Sigmoid colon (tissue), 4 donors: ENCODE results near the genes FERMT1, PAK5, MKKS and SLX4IP.

- PRO-cap: no peak
- RAMPAGE, long total RNA, 4 experiments: no peak in any of the 4 experiments
Observed at GRCh38 chr20:5753258-5753953, 3.2 kb downstream of the SHLD1 start.

GRCh38 chr20:5765906-5766814, 16.0 kb downstream of the SHLD1 start:
- PRO-cap: no peak
- RAMPAGE, long total RNA, 4 experiments: no peak in any of the 4 experiments

DNA sequence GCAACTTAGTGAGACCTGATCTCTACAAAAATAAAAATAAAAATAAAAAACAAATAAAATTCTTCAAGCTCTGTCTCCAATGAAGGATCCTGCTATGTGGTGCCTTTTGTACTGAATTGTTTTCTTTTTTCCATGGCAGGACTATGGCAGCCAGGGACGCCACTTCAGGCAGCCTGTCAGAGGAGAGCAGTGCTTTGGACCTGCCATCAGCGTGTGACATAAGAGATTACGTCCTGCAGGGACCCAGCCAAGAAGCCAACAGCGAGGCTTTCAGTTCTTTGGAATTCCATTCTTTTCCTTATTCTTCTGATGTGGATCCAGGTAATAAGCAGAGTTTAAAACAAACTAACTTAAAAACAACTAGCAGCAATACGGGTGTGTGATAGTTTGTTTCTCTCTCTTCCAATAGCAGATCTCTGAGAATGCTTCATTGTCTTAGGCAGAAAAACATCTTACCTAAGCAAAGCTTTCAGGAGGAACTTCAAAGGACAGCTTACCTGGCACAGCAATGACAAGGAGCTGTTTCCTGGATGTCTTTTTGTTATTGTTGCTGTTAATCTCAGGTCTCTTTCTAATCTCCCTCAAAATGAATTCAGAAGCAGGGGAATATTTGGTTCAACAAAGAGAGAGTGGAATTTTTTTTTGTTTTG, 22.6 kb downstream of the SHLD1 start:
- PRO-cap: no peak
- RAMPAGE, long total RNA, 4 experiments: no peak in any of the 4 experiments

DNA sequence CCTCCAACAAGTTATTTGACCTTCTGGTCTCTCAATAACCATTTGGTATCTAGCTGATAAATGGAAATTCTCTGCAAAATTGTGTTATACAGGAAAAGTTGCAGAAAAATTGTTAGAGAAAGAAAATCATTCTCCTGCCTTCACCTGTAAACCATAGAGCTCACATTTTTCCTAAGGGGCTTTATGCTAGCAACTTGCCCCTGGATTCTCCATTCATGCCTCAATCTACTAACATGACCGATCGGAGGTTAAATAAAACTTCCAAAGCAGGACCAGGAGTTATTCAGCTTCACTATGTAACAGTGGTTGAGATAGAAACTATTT, 75.6 kb upstream of the CHGB start:
- PRO-cap: no peak
- RAMPAGE, long total RNA, 4 experiments: no peak in any of the 4 experiments

DNA sequence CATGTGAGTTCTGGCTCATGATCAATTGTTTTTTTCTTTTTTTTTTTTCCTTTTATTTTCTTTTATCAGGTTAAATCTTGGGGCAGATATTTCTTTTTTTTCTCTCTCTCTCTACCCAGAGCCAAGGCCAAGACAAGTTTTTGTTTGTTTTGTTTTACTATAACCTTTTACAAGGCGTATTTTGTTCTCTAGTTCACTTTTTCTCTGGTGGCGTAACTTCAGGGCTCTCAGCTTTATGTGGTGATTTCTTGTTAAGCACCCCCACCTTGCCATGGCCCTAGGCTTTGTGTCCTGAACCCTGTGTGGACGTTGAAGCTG, 68.1 kb upstream of the CHGB start:
- PRO-cap: no peak
- RAMPAGE, long total RNA, 4 experiments: no peak in any of the 4 experiments

DNA sequence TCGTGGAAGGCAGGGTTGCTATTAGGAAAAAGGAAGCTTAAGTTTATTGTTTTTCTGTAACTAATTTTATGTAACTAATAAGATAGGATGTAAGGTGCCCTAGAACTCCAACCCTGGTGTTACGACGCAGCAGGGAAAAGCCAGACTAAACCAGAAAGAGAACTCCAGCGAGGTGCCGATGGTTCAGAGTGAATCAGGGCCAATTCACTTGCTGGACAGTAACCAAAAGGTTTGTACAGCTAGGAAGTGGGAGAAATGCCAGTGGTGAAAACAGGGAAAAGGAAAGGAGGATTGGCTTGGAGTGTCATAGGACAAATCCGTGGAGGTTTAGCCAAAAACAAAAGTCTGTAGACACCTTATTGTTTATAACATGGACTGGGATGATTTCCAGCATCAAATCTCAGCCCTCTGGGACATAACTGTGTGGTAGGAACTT, 62.2 kb upstream of the CHGB start:
- PRO-cap: no peak
- RAMPAGE, long total RNA, 4 experiments: no peak in any of the 4 experiments

DNA sequence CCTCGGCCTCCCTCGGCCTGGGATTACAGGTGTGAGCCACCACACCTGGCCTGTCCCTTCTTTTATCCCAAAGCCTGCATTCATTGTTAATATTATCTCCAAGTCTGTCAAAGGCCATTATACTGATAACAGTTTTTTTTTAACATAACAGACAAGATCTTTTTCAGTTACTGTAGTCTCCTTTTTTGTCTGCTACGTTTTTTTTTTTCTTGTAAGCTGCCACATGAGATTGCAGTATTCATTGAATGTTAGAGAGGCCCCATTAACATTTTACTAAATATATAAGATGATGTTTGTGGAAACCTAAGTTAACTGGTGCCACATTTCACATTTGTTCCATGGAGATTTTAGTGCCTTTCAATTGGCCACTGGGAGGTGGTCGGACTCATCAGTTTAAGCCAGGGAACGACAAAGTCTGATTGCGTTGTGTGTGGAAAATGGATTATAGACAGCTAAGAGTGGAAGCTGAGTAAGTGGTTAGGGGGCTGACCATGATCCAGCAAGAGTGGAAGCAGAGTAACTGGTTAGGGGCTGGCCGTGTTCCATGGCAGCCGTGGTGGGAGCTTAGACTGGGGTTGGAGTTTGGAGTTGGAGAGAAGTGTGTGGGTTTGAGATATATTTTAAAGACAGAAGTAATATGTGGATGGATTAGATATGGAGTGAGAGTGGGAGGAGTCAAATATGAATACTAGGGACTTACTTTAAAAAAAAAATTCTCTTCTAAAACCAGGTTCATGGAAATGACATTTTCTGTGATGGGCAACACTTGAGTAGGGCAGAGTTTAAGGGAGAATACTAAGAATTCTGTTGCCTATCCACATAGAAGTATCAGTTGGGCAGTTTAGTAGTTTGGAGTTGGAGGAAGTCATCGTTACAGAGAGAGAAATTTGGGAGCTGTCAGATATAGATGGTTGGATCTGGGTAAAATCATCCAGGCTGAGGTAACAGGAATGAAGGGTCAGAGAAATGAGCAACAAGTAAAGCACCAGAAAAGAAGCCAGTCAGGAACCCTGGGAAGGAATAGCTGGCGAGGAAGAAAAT, 6.2 kb downstream of the CRLS1 start:
- PRO-cap: no peak
- RAMPAGE, long total RNA, 4 experiments: no peak in any of the 4 experiments

DNA sequence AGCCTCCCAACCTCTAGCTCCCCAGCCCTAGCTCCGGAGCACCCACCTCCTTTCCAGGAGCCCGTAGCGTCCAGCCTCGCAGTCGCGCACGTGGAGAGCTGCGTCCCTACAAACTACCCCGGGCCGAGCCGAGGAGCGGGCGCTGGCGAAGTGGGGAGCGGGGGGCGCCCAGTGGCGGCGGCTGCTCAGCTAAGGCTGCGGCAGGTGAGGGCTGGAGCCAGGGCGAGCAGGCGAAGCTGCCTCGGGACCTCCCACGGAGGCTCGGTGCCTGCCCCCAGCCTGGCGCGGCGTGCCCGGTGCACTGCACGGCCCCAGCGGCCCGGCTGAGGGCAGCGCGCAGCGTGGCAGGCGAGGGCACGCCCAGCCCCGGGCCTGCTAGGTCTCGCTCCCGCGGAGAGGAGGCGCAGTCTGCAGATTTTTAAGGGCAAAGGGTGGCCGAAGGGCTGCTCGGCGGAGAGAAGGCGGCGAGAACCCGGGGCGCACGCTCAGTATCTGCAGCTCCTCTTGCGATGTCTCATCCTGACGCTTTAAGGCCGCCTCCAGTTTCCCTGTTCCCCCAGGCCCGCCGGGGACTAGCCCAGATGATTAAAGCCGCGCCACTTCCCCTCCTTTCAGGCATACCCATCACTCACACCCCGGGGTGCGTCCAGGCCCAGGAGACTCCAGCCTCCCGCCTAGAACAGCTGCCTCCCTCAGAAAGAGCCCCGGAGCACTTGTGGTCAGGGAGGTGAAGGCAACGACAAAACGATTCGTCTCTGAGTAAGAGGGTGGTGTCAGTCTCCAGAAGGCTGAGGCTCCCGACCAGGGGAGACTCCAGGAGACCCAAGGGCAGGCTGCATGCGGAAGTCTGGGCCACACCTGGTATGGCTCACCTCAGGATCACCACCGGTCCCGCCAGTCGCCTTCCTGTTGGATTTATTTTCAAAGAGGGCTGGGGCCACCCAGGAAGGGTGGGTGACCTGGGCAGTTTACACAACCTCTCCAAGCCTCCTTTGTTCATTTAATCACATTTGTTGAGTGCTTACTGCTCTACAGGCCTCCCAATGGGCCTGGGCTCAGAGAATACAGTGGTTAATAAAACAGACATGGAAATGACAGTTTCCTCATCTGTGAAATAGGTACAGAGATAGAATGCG, at the start of gene FERMT1:
TSS of gene FERMT1 (minus strand) at position 303 of the 1,136 bp plus-strand sequence.
- PRO-cap: no peak
- RAMPAGE, long total RNA, 4 experiments: no peak in any of the 4 experiments

- PRO-cap: no peak
- RAMPAGE, long total RNA, 4 experiments: no peak in any of the 4 experiments
Observed at GRCh38 chr20:6746934-6747459, 20.5 kb upstream of the BMP2 start.

GRCh38 chr20:8131530-8131933, 534 bp upstream of the PLCB1 start:
- PRO-cap: no peak
- RAMPAGE, long total RNA, 4 experiments: no peak in any of the 4 experiments

GRCh38 chr20:8557931-8558602, 426.0 kb downstream of the PLCB1 start:
- PRO-cap: no peak
- RAMPAGE, long total RNA, 4 experiments: no peak in any of the 4 experiments

GRCh38 chr20:9301580-9302338, 212.6 kb upstream of the LAMP5 start:
- PRO-cap: no peak
- RAMPAGE, long total RNA, 4 experiments: no peak in any of the 4 experiments

- PRO-cap: unidirectional peak, minus-strand start at chr20:9839010
- RAMPAGE, long total RNA, 4 experiments: no peak in any of the 4 experiments
Observed at GRCh38 chr20:9838320-9839515, at the start of gene PAK5. PAK5 (minus strand) TSS chr20:9839076.

- PRO-cap: no peak
- RAMPAGE, long total RNA, 4 experiments: no peak in any of the 4 experiments
Observed at GRCh38 chr20:9889437-9889965, 50.6 kb upstream of the PAK5 start.

GRCh38 chr20:9985826-9986513, 48.8 kb upstream of the ANKEF1 start:
- PRO-cap: no peak
- RAMPAGE, long total RNA, 4 experiments: no peak in any of the 4 experiments

- PRO-cap: no peak
- RAMPAGE, long total RNA, 4 experiments: no peak in any of the 4 experiments
Observed at GRCh38 chr20:10110940-10111899, 76.4 kb downstream of the ANKEF1 start.

DNA sequence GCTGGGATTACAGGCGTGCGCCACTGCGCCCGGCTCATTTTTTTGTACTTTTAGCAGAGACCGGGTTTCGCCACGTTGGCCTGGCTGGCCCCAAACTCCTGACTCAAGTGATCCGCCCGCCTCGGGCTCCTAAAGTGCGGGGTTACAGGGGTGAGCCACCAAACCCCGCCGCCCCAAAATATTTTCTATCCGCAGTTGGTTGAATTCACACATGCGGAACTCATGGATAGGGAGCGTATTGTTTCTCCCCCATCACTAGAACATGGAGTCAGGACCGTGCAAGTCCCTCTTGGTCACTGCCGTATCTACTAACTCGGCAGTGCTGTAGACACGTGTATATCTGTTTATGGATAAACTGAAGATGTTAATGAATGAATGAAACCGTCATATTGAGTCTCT, 889 bp downstream of the MKKS start:
- PRO-cap: no peak
- RAMPAGE, long total RNA, 4 experiments: no peak in any of the 4 experiments

- PRO-cap: unidirectional peak, minus-strand start at chr20:10434169
- RAMPAGE, long total RNA, 4 experiments: start-site peak on the minus strand in 4 of 4 experiments, at chr20:10434155-10434215 at its widest, 98 to 516 reads per replicate
Observed at GRCh38 chr20:10433533-10434386, at the start of gene MKKS. MKKS (minus strand) TSS chr20:10434222.

GRCh38 chr20:10434913-10435662, at the start of gene SLX4IP:
SLX4IP (plus strand) TSS chr20:10435305.
- PRO-cap: no peak
- RAMPAGE, long total RNA, 4 experiments: start-site peak on the plus strand in 4 of 4 experiments, at chr20:10435138-10435326 at its widest, 5 to 40 reads per replicate

- PRO-cap: no peak
- RAMPAGE, long total RNA, 4 experiments: no peak in any of the 4 experiments
Observed at GRCh38 chr20:10508370-10509410, 73.6 kb downstream of the SLX4IP start.